Karpas-422 (cell line): ENCODE measurements around a stretch of chr2.

GRCh38 chr2:64837970-64838679 lies 151.1 kb upstream of the SLC1A4 start:
- PRO-cap = bidirectional peak, plus-strand start at chr2:64838256, minus-strand start at chr2:64838195
- RAMPAGE, long total RNA = no peak

GRCh38 chr2:64839881-64840337 lies 149.3 kb upstream of the SLC1A4 start:
- PRO-cap = bidirectional peak, plus-strand start at chr2:64840071, minus-strand start at chr2:64839965
- RAMPAGE, long total RNA = no peak

DNA sequence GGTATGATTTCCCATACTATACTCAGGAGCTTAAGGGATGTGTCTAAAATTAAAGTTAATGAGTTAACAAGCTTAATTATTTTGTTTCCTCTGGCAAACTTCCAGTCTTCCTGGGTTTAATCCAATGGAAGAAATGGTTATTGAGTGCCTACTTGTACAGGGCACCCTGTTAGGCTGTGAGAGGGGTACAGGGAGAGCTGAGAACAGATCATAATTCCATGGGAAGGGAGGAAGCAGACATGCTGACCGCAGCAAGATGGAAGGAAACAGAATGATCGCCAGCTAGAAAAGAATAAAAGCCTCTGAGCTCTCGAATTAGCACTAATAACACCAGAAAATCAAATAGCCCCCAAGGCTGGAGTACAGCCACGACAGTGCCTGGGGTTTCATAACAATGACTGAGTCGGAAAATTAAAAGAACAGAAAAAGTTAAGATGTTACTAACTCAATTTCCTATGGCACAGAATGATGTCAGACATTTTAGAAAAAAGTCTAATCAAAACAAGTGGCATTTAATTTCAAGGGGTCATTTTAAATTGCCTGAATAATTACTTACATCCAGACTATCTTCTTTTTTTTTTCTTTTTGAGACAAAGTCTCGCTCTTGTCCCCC lies 20.6 kb upstream of the CEP68 start:
- PRO-cap = no peak
- RAMPAGE, long total RNA = no peak

DNA sequence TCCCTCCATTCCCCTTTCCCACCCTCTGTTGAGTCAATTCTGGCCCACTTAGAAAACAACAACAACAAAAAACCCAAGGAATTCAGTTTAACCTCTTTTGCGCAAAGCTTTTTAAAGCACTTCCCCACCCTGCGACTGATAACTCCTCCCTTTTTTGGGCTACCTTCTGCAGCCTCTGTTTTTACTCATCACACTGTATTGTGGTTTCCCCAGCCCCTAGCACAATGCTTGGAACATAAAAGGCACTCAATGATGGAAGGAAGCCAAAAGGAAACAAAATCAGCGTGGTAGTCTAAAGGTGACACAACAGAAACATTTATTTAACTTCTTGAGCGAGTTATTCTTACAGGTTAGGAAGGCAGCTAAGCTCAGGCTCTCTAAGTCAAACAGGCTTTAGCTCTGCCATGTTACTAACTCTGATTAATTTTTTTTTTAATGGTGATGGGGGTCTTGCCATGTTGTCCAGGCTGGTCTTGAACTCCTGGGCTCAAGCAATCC lies 1.2 kb downstream of the CEP68 start:
- PRO-cap = no peak
- RAMPAGE, long total RNA = no peak

GRCh38 chr2:65078034-65079256 lies 22.2 kb downstream of the CEP68 start:
- PRO-cap = no peak
- RAMPAGE, long total RNA = no peak

- PRO-cap = no peak
- RAMPAGE, long total RNA = no peak
These were observed 35.7 kb upstream of the RAB1A start for GRCh38 chr2:65165479-65166047.

DNA sequence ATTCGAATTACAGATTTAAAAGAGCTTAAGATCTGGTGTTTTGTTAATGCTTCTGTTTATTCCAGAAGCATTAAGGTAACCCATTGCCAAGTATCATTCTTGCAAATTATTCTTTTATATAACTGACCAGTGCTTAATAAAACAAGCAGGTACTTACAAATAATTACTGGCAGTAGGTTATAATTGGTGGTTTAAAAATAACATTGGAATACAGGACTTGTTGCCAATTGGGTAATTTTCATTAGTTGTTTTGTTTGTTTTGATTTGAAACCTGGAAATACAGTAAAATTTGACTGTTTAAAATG lies 41.9 kb downstream of the ACTR2 start:
- PRO-cap = no peak
- RAMPAGE, long total RNA = no peak

GRCh38 chr2:65275059-65276200 lies 47.8 kb downstream of the ACTR2 start:
- PRO-cap = no peak
- RAMPAGE, long total RNA = no peak

- PRO-cap = no peak
- RAMPAGE, long total RNA = no peak
These were observed 48.6 kb downstream of the ACTR2 start for GRCh38 chr2:65276201-65276615.

DNA sequence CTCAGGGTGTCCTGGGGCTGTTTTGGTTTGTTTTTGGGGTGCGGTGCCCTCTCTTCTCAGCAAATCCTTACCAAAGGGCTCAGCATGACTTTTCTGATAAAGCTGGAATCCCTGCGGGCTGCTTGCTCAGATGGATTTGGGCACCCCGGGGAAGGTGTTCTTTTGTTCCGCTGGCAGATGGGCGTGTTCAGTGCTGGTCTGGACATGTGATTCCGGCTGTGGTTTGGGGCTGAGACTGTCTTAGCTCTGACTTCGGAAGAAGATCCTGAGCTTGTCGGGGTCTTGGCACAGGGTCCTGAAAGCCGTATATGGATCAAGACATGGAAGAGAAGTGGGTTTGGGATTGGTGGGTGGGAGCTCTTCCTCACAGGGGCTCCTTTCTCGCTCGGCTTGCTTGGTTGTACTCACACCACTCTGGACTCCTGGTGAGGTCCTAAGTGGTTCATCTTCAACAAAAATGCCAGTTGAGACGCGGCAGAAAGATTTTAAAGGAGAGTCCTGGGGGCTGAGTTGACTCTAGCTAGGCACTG lies 134.3 kb upstream of the SPRED2 start:
- PRO-cap = no peak
- RAMPAGE, long total RNA = no peak

GRCh38 chr2:65846997-65847478 lies 414.6 kb upstream of the SPRED2 start:
- PRO-cap = no peak
- RAMPAGE, long total RNA = no peak

DNA sequence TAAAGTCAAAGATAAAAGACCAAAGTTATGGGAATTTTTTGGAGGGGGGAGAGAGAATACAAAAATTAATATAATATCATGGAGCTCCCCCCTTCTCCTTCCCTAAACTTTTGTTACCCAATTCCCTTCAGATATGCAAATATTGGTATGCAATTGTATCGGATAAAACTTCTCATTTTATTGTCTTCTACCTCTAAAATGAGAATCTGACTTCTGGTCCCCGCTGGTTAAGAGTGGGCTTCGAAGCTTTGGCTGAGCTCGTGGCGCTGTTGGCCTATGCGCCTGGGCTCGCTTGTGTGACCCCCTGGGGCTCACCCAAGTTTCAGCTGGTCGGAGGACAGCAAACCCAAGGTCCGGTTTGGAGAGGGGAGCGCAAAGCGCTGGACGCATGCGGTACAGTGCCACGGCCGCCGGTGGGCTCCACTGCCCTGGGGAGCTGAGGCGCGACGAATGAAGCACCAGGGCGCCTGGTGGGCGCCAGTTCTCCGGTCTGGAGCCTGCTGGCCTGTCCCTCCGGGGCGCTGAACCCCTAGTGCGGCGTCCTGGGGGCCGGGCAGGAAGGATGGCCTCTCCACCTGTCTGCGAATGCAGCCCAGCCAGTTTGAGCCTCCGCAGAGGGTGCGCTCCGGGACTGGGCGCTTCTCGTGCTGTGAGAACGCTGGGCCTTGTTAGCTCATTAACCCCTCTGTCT lies 10.2 kb downstream of the MEIS1 start:
- PRO-cap = no peak
- RAMPAGE, long total RNA = no peak

DNA sequence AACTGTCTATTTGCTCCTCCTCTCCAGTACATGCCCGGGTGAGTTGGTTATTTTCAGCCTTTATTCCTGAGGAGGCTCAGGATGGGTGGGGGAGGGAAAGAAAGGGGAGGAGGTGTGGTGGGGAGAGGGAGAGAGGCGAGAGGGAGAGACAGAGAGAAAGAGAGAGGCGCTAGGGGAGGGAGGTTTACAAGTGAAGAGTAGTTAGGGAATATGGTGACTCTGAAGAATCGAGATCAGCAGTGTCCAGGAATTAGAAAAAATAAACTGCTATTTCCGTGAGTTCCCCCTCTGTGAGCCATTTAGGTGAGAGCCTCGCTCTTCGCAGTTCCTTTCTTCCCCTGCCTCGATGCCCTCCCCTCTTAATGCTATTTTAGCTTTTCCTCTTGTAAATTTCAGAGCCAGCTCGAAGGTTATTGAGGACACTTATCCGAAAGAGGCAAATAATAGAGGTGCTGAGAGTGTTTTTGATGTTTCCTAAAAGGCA lies 139.0 kb downstream of the MEIS1 start:
- PRO-cap = no peak
- RAMPAGE, long total RNA = no peak

GRCh38 chr2:66576803-66577484 lies 142.0 kb downstream of the MEIS1 start:
- PRO-cap = no peak
- RAMPAGE, long total RNA = no peak

DNA sequence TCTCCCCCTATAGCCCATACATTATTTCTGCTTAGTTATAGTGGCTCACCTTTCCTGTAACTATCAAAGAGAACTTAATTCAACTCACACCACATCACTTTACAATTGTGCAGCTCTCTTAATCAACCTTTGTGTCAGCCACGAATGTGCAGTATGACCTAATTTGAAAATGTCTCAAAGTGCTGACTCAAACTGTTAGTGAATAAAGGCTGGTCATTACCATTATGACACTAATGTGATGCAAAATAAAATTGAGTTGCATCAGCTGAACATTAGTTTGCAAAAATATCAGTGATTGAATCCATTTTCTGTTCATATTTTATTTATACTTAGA lies 251.8 kb downstream of the MEIS1 start:
- PRO-cap = no peak
- RAMPAGE, long total RNA = no peak

GRCh38 chr2:66696317-66696863 lies 261.5 kb downstream of the MEIS1 start:
- PRO-cap = no peak
- RAMPAGE, long total RNA = no peak

GRCh38 chr2:66839712-66840546 lies 405.0 kb downstream of the MEIS1 start:
- PRO-cap = no peak
- RAMPAGE, long total RNA = no peak

GRCh38 chr2:67213215-67213865 lies 183.8 kb upstream of the ETAA1 start:
- PRO-cap = no peak
- RAMPAGE, long total RNA = no peak

- PRO-cap = no peak
- RAMPAGE, long total RNA = no peak
These were observed 80.2 kb downstream of the ETAA1 start for GRCh38 chr2:67477278-67477819.

GRCh38 chr2:68290777-68291244 lies 28.9 kb downstream of the CNRIP1 start:
- PRO-cap = no peak
- RAMPAGE, long total RNA = no peak